Jurkat, Clone E6-1 (cell line): Measurements from ENCODE around the genes GJD3 and CCR7.

DNA sequence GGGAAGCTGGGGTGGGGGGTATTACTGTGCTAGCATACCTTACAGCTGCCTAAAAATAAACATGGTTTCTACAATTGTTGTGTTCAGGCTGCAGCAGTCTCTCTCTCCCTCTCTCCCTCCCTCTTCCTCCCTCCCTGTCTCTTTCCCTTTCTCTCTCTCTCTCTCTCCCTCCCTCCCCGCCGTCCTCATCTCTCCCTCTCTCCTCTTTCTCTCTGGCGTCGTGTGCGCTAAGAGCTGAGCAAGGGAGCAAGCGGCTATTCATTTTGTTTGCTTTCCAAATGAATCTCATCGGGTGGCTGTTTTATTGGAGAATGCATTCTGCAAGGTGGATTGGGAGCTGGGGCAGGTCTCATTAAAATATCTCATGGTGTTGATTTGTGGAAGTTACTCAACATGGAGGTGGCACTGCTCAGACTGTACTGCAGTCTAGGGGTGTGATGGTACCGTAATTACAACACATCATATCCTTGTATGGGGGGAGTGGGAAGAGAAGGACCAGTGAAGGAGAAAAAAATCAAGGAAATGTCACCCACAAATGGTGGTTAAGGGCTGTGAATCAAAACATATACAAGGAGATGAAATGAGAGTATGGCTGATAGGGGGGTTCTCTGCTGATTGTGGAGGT, 2.6 kb downstream of the MSL1 start:
- RRBS, result no CpG with 5 or more reads among the region's 8 CpGs

GRCh38 chr17:40153856-40154266, 13.5 kb downstream of the CASC3 start:
- RRBS, result no CpG with 5 or more reads among the region's 7 CpGs

DNA sequence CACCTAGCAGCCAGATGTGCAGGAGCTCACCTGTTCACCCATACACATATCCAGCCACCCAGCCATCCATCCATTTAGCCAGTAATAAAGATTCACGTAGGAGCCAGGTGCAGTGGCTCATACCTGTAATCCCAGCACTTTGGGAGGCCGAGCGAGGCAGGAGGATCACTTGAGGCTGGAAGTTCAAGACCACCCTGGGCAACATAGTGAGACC, 11.9 kb downstream of the GJD3 start:
- RRBS, result no CpG with 5 or more reads among the region's 3 CpGs

DNA sequence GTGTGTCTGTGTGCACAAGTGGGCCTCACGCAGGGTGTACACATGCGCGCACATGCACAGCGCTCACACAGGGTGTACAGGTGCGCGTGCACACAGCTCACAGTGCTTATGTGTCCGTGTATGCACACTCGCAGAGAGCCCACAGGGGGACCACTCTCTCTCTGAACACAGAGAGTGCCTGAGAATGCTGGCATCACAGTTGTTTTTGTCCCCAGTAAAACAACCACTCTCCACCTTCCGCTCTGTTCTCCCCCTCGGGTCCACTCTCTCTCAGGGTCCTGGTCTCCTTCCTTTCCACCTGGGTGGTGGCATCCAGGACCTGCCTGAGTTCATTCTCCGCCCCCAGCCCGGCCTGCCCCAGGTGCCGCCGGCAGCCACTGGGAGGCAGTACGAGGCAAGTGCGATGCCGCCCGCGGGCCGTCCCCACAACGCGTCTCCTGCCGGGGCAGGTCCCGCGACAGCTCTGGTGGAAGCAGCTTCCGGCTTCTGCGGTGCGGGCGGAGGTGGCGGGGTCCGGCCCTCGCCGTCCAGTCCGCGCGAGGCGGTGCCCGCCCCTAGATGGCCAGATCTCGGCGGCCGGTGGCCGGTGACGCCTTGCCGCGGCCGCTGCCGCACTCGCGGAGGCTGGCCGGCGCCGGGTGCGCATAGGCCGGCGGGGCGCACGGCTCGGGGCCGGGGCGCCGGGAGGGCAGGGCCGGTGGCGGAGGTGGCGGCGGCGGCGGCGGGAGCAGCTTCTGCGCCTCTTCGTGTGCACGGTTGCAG, 2.0 kb downstream of the GJD3 start:
- RRBS, result 2% methylated on average over 35 of the region's 71 CpGs

DNA sequence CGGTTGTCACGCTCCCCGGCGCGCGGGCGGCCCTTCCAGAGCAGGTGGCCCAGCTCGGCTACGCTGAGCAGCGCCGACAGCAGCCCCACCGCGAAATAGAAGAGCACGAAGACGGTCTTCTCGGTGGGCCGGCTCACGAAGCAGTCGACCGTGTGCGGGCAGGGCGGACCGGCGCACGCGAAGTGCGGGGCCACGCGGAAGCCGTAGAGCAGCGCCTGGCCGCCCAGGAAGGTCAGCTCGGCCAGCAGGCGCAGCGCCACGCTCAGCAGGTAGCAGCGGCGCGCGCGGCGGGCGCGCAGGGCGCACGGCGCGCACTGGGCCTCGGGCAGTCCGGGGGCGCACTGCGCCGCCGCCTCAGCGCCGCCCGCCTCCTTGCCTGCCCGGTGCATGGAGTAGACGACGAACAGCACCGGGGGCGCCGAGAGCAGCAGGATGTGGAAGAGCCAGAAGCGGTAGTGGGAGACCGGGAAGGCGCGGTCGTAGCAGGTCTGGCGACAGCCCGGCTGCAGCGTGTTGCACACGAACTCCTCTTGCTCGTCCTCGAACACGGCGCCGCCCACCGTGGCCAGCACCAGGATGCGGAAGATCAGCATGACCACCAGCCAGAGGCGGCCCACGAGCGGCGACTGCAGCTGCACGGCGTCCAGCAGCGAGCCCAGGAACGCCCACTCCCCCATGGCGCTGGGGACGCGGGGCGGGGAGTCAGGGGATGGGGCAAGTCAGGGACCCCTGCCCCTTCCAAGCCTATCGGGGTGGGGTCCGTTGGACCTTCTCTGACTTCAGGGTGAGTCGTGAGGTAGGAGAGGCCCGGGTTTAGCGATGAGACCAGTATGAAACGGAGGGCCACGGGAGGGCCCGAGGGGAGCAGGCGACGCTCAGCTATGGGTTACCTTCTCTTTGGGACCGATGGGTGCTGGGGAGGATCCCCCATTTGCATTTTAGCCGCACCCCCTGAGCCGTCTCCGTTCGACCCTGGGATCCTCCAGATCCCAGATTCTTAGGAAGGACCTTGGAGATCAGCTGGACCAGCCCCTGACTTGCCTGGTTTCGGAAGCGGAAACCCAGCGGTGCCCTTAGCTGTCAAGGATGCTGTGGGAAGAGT, 1.0 kb downstream of the GJD3 start:
- RRBS, result 48% methylated on average over 33 of the region's 109 CpGs

- RRBS, result 73% methylated on average over 2 of the region's 24 CpGs
These were observed at the start of gene GJD3 for GRCh38 chr17:40364351-40365403. Gene GJD3 (minus strand): TSS chr17:40364737.

DNA sequence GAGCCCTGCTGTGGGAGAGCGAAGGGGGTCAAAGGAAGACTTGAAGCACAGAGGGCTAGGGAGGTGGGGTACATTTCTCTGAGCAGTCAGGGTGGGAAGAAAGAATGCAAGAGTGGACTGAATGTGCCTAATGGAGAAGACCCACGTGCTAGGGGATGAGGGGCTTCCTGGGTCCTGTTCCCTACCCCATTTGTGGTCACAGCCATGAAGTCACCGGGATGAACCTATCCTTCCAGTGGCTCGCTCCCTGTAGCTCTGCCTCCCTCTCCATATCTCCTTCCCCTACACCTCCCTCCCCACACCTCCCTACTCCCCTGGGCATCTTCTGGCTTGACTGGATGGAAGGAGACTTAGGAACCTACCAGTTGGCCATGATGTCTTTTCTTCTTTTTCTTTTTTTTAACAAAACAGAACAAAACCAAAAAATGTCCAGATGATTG, 14.1 kb downstream of the IGFBP4 start:
- RRBS, result no CpG with 5 or more reads among the region's 4 CpGs

GRCh38 chr17:40469870-40470573, 26.8 kb downstream of the IGFBP4 start:
- RRBS, result no CpG with 5 or more reads among the region's 4 CpGs

GRCh38 chr17:40498133-40498380, 3.4 kb downstream of the TNS4 start:
- RRBS, result no CpG with 5 or more reads among the region's 4 CpGs

DNA sequence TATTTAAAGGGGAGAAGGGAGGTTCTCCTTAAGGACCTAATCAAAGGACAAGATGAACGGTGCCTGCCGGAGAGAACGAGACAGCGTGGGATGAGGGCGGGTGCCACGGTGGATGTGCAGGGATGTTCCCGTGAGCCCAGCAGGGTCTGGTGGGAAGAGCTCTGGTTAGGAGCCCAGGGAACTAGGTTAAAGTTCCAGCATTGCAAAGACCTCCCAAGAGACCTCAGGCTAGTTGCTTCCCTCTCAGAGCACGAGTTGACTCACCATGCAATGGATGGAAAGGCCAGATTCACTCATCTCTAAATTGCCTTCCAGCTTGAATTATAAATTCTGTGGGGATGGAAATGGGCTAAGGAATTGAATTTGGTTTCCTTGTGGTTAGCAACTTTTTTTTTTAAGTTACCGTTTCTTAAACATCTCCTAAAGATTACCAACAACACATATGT, 14.6 kb downstream of the CCR7 start:
- RRBS, result no CpG with 5 or more reads among the region's 9 CpGs

- RRBS, result no CpG with 5 or more reads among the region's 6 CpGs
These were observed 14.1 kb downstream of the CCR7 start for GRCh38 chr17:40551082-40551663.

DNA sequence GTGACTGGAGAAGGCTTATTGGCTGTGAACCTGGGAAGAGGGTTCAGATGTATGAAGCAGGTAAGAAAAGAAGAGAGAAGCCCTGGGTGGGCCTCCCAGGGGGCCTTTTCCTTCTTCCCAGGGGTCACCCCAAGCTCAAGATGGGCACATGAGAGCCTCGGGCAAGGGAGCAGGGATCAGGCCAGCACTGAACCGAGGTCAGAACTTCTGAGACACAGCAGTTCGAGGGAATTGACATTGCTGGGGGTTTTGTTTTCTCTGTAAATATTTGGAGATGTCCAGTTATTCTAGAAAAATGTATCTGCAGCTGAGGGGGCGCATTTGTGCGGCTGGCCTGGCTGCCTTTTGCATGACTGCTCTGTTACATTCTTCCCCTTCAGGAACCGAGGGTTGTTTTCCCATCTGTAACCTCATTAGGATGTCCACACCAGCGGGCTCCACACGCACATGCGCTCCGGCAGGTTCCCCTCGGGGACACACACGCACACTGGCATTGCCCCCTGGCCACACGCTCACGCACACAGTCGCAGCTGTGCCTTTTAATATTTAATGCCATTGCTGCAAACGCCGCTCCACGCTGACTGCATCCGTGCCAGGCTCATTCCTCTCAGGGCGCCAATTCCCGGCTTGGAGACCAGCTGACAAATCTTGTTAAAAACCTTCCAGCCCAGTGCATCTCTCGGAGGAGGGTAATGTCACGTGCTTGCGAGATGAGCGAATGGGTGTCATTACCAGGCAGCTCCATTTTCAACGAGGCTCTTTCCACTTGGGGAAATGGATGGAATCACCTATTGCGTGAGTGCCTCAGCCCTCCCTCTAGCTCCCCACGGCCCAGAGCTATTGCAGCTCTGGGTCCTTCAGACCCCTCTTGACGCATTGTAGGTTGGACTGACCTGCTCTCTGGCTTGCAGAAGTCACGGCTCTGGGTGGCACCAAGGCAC, 13.2 kb downstream of the CCR7 start:
- RRBS, result no CpG with 5 or more reads among the region's 30 CpGs

DNA sequence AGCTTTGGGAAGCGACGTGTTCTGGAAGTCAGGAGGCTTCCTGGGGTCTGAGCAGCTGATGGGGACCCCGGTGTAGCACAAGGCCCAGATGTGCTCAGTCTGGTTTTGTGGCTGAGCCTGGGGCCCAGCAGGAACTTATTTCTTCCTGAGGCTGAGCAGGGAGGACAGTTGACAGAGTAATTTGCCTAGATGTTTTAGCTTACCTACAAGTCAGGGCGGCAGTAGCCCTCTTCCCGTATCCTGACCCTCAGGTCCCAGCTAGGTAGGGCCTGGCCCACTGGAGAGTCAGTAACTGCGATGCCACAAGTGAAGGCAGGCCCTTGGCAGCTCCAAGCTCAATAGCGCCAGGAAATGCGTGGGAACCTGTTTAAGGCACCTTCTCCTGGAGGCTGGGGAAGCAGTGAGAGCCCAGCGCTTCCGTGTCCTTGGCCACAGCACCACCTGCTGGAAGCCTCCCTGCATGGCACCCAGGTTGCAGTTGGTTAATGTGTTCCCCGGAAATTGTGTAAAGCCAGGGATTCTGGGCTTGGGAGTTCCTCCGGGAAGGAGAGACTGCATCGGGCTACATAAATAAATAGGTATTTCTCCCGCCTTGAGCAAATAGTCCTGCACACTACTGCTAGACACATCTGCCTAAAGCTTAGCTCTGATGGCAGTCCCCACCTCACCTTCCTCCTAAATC, 5.1 kb downstream of the CCR7 start:
- RRBS, result no CpG with 5 or more reads among the region's 14 CpGs

DNA sequence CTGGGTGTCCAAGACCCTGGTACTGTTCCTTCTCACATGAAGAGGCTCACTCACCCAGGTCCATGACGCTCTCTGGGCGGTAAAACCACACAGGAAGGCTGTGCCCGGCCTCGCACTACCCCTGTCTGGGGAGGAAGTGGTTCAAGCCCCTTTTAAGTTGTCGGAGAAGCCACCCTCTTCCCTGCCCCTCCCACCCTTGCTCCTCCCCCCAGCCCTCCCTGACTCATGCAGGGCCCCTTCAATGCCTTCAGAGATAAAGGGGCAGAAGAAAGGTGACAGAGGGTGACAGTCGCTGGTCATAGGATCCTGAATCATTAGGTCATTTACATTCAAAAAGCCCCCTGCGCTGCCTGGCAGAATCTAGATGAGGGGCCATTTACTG, at the start of gene CCR7:
Gene CCR7 (minus strand): TSS at position 127 of the 382 bp plus-strand sequence.
- RRBS, result no CpG with 5 or more reads among the region's 7 CpGs

- RRBS, result no CpG with 5 or more reads among the region's 6 CpGs
These were observed 36.2 kb upstream of the CCR7 start for GRCh38 chr17:40601445-40601914.

DNA sequence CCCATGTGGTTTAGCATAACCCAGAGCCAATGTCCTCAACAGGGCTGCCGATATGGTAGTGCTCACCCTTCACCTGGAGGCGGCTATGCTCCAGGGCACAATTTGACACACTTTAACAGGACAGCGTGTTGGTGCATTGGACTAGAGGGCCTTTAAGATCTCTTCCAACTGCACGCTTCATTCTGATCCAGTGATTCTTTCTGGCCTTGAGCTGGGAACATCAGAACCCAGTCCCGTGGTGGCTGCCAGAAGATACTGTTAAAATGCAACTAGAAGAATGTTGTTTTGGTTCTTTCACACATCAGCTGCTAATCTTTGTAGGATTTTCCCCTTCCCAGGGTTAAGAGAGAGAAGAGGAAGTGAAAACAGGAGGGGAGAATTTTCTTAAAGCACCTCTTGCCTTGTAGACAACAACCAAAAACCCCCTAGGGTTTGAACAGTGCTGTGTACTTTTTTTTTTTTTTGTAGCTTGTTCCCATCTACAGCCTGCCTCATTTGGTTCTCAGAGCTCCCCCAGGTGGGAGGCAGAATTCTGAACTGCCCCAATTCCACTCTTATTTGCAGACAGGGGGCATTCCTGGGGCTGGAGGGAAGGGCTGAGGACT, 32.5 kb downstream of the SMARCE1 start:
- RRBS, result no CpG with 5 or more reads among the region's 5 CpGs

- RRBS, result no CpG with 5 or more reads among the region's 9 CpGs
These were observed 16.1 kb upstream of the KRT24 start for GRCh38 chr17:40719477-40720162.

DNA sequence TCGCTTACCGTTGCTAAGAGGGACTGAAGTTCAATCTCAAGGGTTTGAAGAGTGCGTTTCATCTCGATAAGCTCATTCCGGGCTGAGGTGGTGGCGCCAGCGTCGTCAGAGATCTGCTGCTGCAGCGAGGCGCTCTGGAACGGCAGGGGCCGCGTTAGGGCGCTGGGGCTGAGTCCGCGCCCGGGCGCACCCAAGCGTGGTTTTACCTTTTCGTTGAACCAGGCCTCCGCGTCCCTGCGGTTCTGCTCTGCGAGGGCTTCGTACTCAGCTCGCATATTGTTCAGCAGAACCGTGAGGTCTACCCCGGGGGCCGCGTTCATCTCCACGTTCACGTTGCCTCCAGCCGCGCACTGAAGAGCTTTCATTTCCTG, 2.9 kb downstream of the KRT27 start:
- RRBS, result no CpG with 5 or more reads among the region's 34 CpGs

DNA sequence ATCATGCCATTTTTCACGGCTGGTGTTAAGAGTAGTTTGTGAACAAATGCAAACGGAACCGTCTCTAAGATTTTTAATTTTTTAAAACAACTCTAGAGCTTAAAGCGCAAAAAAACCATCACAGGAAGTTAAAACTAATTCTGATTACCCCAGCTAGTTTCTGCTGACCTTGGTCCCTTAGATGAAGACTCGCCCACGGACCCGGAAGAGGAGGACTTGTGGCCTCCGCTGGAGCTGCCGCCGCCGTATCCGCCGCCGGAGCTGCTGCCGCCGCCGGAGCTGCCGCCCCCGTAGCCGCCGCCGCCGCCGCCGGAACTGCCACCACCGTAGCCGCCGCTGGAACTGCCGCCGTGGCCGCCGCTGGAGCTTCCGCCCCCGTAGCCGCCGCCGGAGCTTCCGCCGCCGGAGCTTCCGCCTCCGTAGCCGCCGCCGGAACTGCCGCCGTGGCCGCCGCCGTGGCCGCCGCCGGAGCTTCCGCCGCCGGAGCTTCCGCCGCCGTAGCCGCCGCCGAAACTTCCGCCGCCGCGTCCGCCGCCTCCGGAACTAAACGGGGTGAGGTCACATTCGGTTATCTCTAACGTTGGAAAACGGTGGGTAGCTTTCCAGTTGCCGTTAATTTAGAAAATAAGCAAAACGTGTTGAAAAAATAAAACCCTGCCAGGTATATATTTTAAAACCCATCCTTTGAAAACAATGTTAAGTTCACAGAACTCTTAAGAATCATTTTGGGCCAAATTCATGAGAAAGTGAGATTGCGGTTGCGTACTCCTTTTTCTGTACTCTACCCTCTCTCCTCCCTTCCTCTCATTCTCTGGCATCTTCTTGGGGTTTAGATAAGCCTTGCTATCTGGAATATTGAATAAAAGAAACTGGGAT, 3.6 kb downstream of the KRT10 start:
- RRBS, result 2% methylated on average over 49 of the region's 77 CpGs

GRCh38 chr17:40900521-40901369, 15.7 kb upstream of the KRT20 start:
- RRBS, result no CpG with 5 or more reads among the region's 6 CpGs